Right ventricle myocardium (tissue), 1 donor: ENCODE measurements around a stretch of chr12.

DNA sequence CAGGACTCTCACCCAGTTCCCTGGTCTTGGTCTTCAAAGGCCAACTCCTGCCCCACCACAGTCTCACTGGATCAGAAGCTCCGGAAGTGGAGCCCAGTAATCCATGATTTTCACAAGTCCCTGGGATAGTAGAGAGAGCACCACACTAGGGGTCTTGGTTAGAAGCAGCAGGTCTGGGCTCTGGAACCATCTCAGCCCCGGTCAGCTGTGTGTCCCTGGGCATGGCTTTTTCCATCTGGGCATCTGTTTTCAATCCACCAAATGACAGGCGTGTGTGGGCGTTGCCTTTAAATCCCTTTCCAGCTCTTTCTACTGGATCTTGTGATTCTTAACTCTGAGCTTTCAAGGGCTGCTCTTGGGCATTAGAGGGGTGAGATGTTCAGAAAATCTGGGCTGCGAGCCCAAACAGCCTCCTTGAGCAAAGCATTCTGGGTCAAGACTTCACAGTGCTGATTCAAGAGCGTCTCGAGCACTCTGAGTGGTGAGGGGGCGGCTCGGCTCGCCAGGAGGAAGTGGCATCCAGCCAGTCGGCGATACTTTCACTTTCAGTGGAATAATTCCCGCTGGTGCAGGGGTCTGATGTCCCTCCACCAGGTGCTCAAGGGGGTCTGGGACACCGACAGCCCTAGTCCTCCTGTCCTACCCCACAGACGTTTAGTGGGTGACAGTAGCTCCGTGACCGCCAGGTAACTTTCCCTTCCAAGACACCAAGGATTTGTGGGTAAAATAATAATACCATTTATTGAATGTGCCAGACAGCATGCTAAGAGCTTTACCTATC, 113.9 kb downstream of the PLXNC1 start:
- PRO-cap, 2 experiments: peak in 2 of 2 experiments; most common plus-strand start position 444 of the sequence (in 2); most common minus-strand start position 237 of the sequence (in 2)

GRCh38 chr12:94263915-94264454, 115.6 kb downstream of the PLXNC1 start:
- PRO-cap, 2 experiments: no peak in any of the 2 experiments

GRCh38 chr12:94276555-94277162, 128.3 kb downstream of the PLXNC1 start:
- PRO-cap, 2 experiments: no peak in any of the 2 experiments

GRCh38 chr12:94460161-94460941, 684 bp upstream of the CEP83 start:
- PRO-cap, 2 experiments: peak in 2 of 2 experiments; most common minus-strand start chr12:94460454 (in 2)

DNA sequence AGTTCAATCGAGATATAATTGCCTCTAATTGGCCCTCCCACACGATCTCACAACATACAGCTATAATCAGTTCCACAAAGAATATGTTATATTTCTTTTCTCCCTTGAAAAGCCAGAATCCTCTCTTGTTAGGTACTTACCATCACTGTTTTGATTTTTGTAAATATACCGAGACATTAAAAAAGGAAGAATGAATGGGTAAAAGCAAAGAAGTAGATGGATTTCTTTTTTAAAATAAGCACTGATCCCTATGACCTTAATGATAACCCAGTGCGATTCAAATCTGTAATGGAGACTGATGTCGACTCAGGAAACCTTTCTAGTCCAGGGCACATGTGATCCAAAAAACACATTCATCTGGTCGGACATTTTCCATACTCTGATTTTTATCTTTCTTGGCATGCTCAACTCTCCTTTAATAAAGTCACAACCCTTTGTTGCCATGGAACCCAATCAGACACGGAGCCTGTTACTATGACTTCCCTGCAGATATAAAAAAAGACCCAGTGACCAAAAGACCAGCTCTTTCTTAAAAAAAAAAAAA, 28.0 kb downstream of the TMCC3 start:
- PRO-cap, 2 experiments: no peak in any of the 2 experiments

DNA sequence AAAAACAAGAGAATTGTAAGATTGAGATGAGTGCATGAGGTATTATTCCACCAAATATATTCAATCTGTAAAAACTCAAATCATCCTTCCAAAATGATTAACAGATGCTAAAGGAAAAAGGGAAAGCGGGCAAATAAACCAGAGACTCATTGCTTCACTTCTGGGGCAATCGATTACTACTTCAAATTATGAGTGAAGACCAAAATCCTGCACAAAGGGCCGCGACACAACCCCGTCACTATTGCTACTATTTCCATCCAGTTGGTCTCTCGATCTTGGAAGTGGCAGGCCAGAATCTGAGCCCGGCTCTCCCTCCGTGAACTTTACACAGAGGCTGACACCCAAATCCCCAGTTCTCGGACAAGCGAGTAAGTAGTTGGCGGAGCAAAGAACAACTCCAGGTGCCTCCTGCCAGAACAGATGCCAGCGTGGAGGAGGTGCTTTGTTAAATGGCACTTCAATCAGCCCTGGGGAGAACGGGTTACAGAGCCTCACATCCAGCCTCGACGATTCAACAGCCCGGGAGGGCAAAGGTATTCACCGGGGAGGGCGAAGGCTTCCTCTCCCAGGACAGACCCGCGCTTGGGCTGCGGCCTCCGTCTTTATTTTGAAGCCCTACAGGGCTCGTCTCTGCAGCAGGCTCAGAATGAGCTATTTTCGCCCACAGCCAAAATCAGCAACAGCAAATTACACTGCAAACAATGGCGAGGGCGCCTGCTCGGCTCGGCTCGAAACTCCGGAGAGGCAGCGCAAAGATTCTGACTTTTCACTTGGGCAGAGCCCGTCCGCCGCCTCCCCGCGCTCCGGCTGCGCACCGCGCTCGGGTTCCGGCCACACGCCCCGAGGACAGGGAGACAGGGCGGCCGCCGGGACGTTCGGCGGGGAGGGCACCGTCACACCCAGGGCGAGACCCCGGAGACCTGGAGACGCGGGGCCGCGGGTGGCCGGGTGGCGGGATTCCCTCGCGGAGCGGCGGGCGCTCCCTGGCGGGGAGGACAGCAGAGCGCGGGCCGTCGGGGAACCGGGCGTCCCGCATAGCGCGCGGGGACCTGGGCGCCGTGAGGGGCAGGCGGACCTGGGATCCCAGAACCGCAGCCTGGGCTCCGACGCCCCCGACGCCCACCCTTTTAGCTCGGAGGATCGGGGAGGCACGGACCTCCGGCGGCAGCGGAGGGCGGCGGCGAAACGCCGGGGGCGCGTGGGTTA, 883 bp downstream of the TMCC3 start:
- PRO-cap, 2 experiments: peak in 1 of 2 experiments; most common plus-strand start position 834 of the sequence (in 1); most common minus-strand start position 822 of the sequence (in 1)

- PRO-cap, 2 experiments: no peak in any of the 2 experiments
These were observed 29.9 kb upstream of the NR2C1 start for GRCh38 chr12:95103258-95103685.

DNA sequence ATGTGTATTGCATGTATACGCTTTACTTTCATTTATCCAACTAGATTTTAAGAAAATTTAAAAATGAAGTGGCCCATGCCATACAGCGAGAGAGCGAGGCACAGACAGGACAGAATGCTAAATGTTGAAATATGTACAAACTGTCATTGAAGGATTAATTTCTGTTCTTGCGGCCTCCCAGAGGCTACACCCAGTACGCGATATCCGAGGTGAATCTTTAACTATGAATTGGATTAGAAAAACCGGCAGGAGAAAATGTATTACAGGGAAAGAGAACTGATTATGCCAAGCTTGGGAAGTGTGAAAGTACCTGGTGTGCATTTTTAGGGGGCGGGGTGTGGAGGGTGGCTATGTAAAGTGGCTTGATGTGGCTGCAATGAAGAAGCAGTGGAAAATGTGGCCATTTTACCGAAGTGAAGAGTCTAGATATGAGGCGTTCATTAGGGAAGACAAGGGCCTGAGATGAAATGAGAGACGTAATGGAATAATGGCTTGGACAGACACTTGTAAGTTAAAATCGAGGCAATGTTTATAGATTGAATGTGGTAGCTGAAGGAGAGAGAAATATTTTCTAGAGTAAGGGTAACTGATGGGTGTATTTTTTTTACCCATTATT, 1.1 kb downstream of the VEZT start:
- PRO-cap, 2 experiments: no peak in any of the 2 experiments

DNA sequence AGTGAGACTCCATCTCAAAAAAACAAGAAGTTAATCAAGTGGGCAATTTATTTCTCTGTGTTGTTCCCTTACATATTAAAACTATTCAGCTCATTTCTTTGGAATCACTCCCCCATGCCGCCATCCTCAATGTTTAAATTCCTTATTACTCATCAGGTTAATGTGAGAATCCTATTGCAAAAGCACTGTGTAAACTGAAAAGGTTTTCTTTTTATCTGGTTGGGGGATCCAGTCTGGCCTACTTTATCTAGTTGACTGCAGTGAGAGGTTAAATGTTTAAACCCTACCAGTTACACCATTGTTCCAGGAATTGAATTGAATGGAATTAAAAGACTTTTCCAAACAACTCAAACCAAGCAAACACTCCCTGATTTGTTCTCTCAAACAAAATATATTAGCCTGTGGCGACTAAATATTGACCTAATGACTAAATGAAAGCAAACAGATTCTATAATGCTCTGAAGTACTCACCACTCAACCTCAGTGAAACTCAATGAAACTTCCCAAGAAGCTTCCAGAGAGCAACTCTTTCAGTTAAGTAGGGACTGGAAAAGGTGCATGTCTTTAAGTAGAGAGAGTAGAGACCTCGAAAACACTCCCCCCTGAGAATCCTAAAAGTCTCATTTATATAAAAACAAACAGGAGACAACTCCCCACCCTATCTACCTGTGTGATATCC, 100.5 kb downstream of the VEZT start:
- PRO-cap, 2 experiments: no peak in any of the 2 experiments

DNA sequence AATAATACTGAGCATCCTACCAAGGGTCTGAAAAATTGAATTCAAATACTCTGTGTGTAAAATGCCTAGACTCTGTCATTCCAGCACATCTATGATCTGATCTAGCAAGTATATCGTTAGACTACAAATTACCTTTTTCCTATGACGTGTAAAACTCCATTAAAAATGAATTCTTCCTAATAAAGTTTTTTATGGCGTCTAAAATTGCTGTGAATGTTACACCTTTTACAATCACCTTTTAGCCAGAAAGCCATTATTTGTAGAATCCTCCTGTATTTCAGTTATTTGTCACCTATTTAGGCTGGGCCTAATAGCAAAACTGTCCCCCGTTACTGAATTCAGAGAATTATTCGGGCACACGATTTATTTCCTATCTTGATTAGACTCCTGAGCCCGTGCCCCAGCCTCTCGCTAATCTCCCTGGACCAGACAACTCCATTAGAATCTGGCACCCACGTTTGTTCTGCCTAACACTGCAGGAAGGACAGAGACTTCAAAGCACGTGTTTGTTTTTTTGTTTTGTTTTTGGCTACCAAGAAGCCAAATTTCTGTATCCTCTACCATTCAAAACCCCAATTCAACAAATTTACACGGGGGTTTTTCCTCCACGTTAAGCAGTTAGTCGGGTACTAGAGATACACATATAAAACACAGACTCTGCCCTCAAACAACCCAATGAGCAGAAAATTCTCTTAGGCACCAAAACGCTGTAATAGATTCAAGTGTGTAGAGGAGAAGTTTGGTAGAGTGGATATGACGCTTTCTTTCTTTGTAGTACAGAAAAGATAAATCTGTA, 4.9 kb downstream of the USP44 start:
- PRO-cap, 2 experiments: no peak in any of the 2 experiments

DNA sequence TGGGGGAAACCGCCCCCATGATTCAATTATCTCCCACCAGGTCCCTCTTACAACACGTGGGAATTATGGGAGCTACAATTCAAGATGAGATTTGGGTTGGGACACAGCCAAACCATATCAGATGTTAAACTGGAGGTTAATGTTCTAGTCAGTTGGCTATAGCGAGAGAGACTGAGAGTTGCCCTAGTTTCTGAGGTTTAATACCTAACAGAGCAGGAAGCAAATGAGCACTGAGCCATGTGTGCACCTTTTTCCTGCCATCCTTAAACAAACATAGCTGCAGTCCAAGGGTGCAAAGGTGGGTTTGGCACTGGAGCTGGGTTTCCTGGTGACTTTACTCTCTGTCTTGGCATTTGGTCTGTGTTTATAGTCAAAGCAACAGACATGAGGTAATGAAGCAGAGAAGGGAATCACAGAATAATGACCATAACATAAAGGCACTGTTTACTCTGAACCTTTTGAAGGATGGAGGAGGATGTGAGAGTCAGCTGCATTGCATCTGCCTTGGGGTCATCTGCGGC, 83.6 kb upstream of the USP44 start:
- PRO-cap, 2 experiments: no peak in any of the 2 experiments

GRCh38 chr12:95665772-95666197, 114.5 kb upstream of the USP44 start:
- PRO-cap, 2 experiments: no peak in any of the 2 experiments

GRCh38 chr12:96165322-96165894, 28.8 kb upstream of the ELK3 start:
- PRO-cap, 2 experiments: peak in 2 of 2 experiments; most common plus-strand start chr12:96165817 (in 2)

DNA sequence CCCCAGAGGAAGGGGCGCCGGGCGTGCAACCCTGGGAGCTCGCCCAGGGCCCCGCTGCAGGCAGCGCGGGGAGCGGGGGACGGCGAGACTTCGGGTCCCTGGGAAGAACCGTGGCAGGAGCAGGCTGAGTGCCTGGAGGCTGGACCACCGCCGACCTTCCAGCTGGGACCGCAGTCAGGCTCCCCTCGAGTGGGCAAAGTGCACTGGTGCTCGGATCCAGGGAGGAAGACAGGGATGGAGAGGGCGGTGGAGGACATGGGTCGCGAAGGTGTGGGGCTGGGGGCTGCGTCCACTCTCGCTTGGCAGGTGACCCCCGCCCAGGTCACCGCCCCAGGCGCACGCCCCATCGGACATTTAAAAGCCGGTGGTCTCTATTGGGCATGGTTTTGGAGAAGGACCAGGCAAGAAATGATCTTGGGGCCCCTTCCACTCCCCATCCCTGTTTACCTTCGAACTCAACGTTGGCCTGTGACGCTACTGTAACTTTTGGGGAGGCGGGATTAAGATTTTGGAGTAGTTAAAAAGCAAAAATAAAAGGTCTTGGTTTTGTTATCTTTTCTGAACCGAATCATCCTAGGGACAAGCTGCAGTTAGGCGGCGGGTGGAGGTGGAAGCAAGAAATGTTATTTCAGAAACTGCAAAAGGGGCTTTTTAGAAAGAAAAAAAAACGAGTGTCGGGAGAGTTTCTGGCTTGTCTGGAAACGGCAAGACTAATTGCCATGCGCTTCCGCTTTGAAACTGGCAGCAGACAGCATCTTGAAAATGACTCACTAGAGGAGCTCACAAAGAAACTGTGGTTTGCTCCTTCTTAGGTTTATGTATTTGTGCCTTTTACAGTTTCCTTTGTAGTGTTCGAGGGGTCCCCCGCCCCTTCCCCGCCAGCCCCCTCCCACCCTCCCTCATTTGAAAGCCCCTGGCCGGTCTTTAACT, 1.1 kb downstream of the ELK3 start:
- PRO-cap, 2 experiments: peak in 1 of 2 experiments; most common minus-strand start position 697 of the sequence (in 1)

- PRO-cap, 2 experiments: no peak in any of the 2 experiments
These were observed 2.6 kb downstream of the ELK3 start for GRCh38 chr12:96196778-96197094.

GRCh38 chr12:96197956-96198368, 3.8 kb downstream of the ELK3 start:
- PRO-cap, 2 experiments: no peak in any of the 2 experiments

GRCh38 chr12:96235540-96235866, 41.3 kb downstream of the ELK3 start:
- PRO-cap, 2 experiments: no peak in any of the 2 experiments

- PRO-cap, 2 experiments: no peak in any of the 2 experiments
These were observed 73.8 kb downstream of the ELK3 start for GRCh38 chr12:96267818-96268580.

GRCh38 chr12:96397885-96398418, 2.3 kb downstream of the CDK17 start:
- PRO-cap, 2 experiments: no peak in any of the 2 experiments

GRCh38 chr12:96985384-96986531, 78.7 kb downstream of the NEDD1 start:
- PRO-cap, 2 experiments: no peak in any of the 2 experiments